ENCODE measurements around the gene OR4E1.

DNA sequence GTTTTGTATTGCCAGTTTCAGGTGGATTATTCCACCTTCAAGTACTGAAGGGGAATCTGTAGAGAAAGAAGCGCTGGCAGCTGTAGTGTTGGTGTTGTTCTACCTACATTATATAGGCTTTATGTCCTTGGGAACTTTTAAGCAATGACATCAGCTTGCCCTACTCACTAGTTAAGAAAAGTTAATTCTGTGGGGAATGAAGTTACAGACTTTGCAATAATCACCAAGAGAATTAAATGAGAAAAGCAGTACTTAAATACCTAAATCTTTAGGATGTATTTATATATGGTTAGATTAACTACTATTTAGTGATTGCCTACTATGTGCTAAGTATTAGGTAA, at the start of gene OR4E1:
Gene OR4E1 (minus strand): TSS at position 69 of the 341 bp plus-strand sequence.
- PRO-cap: no peak

DNA sequence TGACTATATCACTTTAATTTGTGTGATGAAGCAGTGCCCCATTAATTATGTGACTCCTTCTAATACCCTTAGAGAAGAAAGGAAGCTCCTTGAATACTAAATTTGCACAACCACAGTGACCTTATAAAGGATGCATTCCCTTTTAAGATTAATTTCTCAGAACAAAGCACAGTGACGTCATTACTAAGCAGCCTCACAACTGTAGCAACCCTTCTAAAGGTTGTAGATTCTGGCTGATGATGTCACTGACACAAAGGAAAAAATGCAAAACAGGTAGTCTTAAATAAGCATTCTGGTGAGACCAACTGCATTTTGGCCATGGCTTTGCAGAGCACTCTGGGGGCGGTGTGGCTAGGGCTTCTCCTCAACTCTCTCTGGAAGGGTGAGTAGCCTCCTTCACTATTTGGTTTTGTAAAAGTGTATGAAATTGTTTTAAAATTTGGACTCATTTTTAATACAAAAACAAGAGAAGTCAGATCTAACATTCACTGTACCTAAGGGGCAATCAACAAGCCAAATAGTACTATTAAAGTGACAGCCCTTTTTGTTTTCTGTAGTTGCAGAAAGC, 38.5 kb upstream of the OR4E1 start:
- PRO-cap: no peak

GRCh38 chr14:21797151-21797426, 123.5 kb upstream of the OR4E1 start:
- PRO-cap: no peak

- PRO-cap: no peak
Measured at GRCh38 chr14:21846386-21846774, 172.8 kb upstream of the OR4E1 start.

GRCh38 chr14:21924458-21924879, 250.9 kb upstream of the OR4E1 start:
- PRO-cap: no peak

DNA sequence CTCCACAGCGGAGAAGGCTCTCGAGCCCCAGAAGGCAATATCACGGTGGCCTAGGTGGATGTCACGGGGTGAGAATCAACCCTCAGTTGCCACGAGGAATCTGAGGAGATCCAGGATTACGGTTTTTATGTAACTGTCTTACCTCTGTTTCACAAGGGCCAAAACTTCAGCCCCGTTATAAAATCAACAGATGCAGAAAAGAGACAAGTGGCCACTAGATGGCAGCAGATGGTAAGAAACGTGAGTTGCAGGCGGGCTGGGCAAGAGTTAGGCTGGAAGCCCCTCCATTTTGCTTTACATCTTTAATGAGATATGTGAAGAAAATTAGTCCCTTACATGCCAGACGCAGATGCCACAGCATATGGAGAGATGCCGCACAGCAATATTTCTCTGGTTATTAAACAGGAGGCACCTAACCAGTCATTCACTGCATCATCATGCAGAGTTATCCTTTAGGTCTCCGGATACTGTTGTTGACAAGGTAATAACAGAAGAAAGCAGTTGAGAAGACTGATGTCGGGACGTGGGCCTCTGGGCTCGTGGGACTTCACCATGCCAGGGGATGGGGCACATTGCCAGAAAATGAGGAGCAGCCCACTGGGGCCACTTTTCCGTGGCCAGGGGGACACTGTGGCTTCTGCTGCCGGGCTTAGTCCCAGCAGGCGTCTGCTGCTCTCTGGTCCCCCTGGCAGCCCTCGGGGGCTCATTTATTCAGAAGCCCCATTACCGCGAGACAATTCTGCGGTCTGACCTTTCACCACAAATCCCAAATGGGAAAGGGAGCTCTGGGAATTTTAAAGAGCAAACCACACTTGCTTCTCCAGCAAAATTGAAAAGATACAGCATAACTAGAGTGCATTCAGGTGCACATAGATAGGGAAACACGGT, 201.4 kb downstream of the DAD1 start:
- PRO-cap: no peak

DNA sequence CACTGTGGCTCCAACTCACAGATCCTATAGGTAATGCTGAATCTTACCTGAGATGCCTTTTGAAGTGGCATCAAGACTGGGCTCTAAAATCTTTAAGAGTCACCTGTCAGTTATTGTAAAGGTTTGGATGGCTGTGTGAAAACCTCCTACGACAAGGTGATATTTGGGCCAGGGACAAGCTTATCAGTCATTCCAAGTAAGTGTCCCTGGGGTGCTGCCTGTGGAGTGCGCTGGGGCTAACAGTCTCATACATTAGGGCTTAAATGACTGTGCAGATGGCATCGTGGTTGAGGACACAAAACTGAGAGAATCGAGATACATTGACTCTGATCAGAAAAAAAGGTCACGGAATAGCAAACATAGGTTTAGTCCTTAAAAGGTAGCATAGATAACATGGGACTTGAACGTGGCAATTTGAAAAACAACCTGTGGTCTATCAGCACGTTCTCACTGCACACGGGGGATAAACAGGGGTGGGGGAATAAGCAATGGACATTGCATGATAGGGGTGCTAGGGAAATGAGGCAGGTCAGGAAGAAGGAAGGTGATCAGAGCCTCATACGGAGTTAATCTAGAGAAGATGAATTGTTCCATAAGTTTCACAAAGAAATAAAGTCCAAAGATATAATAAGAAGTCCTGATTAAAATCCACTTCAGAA, 100.4 kb downstream of the DAD1 start:
- PRO-cap: unidirectional peak, plus-strand start at position 248 of the sequence

GRCh38 chr14:22501792-22502437, 87.1 kb downstream of the DAD1 start:
- PRO-cap: no peak

GRCh38 chr14:22766815-22767565, 502 bp downstream of the OXA1L start:
- PRO-cap: unidirectional peak, minus-strand start at chr14:22767139

DNA sequence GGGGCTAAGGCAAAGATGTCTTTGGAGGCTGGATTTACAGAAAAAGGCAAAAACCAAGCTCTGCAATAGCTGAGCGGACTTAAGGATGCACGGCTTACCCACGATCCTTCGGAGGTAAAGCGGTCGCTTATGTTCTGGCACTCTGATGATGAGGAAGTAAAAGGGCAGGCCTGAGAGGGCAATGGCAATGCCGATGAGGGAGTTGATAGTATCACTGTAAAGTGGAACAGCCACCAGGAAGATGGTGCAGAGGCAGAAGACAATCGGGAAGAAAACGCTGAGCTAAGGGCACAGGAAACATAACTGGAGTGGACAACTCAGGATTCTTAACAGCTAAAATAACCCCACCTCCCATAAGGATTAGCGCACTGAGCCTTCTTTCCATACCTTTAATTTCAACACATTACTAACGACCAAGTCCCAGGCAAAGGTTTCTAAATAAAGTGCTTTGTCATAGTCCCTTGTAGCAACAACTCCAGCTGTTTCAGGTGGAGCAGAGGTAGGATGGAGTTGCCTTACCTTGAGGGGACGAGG, 7.4 kb downstream of the OXA1L start:
- PRO-cap: no peak

- PRO-cap: unidirectional peak, minus-strand start at chr14:22872609; unidirectional peak, minus-strand start at chr14:22872670
Measured at GRCh38 chr14:22872234-22872873, 814 bp downstream of the LRP10 start.

DNA sequence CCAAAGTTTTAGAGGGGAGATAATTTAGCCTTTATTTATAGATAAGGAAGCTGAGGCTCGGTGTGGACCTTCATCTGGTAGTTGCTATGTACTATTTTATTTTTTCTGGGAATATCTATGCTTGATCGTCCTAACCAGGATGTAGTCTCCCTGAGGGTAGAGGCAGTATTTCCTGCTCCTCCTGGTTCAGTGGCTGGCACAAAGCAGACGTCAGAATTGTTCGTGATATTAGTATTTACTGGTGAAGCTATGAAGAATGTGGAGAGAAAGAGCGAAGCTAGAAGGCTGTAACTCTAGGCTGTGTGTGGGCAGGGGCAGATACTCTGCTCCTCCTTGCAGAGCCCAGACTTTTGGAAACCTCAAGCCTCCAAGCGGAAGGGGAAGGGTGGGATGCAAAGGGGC, 1.3 kb downstream of the LRP10 start:
- PRO-cap: no peak

GRCh38 chr14:22919222-22920304, 614 bp upstream of the RBM23 start:
- PRO-cap: bidirectional peak, plus-strand start at chr14:22919456, minus-strand start at chr14:22919161

- PRO-cap: no peak
Measured at GRCh38 chr14:22928068-22928803, 940 bp downstream of the PRMT5 start.

- PRO-cap: no peak
Measured at GRCh38 chr14:22976374-22977567, 5.6 kb downstream of the AJUBA start.

DNA sequence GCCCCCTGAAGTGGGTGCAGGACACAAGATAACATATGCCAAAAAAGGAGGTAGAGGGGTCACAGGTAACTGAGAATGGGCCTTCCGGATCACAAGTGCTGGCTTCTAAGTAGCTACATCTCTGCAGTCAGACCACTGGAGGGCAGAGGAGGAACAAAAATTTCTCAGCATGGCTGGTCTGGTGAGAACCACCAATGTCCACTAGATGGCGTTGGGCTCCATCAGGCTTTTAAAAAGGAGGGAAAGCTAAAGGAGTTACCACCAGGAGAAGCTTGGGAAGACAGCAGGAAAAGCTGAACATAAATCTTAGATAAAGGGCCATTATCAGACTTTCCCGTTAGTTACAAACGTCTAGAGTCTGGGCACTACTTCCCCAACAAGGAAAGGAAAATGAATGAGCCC, 11.6 kb upstream of the CDH24 start:
- PRO-cap: no peak

DNA sequence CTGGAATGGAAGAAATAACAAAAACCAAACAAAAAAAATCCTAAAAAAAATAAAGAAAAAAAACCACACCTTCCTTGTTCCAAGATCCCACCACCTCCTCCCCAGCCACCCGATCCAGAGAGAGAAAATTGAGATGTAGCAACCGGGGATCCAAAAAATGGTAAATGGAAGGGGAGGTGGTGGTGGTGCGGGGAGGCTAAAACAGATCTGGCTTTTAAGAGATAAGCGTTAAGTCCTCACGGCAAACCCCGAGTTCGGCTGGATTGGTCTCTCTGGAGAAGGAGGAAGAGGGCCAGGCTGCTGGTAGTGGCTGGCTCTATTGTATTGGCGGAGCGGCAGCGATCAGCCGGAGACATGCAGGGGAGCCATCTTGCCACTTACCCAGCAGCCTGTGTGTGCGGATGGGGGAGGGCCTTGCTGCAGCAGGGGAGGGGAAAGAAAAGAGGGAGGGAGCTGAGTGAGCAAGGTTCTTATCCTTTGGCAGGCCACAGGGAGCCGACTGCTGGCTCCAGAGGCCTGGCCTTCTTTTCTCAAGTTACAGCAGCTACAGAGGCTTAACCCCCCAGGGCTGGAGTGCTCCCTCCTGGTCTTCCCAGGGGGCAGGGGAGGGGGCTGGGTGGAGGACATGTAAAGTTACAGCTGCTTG, 14.0 kb upstream of the CDH24 start:
- PRO-cap: bidirectional peak, plus-strand start at position 473 of the sequence, minus-strand start at position 379 of the sequence

DNA sequence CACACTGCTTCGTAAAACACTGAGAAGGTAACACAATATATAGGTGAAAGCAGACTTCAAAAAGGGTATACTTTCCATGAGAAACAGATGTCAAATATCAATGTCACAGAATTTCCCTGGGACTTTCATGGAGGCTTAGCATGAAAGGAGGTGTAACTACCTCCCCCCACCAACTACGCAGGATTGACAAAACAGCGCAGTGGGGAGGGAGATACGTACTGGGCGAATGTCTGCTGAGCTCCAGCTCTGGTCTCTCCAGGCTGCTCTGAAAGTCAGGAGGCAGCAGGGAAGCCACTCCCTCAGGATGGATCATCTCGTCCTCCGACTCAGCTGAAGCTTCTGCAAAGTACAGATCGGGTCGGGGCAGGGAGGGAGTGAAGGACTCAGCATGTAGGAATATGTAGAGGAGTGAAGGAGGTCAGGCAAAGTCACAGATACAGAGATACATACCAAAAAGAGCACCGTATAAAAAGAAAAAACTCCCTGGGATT, 5.1 kb downstream of the ACIN1 start:
- PRO-cap: no peak

DNA sequence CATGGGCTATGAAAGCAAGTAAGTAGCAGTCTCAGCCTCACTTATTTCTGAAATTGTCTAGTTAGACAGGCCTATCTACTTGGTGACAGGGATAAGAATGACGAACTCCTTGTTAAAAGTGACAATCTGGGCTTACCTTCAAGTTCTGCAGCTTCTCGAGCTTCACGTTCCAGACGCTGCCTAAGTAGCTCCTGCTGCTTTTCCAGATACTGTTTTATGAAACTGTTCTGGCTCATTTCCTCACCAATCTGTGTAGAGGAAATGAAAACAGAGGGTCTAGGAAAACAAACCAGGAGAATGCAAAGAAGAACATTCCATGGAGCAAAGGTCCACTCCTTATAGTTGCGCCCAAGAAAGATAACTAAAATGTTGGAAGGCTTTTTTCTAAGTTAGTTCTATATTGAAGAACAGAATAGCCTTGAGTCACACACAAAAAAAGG, 4.5 kb downstream of the ACIN1 start:
- PRO-cap: no peak

- PRO-cap: no peak
Measured at GRCh38 chr14:23120452-23121294, 1.6 kb upstream of the CEBPE start.